HCT116 (cell line): Measurements from ENCODE around the gene PTH.

DNA sequence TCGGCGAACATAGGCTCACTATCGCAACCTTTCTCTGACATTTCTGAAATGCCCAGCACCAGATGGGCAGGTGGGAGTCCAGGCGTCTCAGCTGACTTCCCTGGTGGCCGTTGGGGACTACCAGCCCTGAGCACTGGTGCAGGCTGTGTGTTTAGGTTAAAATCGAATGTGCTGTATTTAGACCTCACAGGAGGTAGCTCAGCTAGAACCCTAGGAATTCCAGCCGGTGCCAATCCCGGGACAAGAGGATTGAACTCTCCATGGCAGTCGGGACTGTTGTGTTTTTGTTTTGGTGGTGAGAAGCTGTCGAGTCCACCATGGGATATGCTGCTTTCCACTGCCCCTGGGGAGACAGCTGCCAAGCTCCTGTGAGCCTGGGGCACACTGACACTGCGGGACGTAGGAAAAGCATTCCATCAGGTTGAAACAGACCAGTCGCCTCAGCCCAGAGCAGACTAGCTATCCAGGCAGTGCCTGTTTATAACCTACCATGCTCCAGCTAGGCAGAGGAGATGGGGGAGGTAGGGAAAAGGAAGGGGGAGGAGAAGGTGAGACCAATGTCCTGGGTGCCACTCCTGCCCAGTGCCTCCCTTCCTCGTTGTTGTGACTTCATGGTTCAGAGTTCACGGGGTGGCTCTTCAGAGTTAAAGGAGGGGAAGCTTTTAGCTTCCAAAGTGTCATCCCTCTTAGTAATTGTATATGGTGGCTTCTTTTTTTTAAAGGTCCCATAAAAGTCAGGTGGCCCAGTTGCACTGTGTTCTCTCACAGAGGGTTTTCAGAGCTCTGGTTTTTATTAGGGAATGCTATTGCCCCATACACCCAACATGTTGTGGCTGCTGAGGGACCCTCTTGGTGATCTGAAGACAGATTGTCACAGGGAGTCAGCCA lies 53.0 kb downstream of the MICAL2 start:
- RRBS = no CpG with 5 or more reads among the region's 15 CpGs

GRCh38 chr11:12175822-12176458 lies 65.5 kb downstream of the MICAL2 start:
- RRBS = no CpG with 5 or more reads among the region's 5 CpGs

DNA sequence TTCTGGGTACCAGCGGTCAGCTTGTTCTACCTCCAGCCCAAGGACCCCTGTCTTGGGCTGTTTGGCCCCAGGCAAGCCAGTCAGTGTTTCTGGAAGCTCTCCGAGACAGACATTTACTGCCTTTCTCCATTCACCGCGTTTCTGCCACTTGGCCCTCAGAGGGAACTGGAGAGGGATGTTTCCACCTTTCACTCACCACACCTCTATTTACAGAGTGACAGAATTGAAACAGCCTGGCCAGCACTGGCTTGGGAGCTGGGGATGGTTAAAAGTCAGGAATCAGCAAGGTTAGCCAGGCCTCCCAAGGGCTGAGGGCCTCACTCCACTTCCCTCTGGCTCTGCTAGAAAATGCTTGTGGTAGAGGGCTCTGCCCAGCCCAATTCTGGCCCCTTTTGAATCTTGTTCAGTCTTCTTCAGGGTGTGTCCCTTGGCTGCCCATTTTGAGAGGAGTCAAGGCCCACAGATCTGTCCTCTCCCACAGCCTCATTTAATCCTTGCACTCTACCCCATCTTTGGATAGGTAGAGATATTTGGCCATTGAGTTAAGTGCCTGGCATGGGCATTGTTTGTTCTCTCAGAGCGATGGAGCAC lies 119.1 kb downstream of the MICAL2 start:
- RRBS = no CpG with 5 or more reads among the region's 5 CpGs

DNA sequence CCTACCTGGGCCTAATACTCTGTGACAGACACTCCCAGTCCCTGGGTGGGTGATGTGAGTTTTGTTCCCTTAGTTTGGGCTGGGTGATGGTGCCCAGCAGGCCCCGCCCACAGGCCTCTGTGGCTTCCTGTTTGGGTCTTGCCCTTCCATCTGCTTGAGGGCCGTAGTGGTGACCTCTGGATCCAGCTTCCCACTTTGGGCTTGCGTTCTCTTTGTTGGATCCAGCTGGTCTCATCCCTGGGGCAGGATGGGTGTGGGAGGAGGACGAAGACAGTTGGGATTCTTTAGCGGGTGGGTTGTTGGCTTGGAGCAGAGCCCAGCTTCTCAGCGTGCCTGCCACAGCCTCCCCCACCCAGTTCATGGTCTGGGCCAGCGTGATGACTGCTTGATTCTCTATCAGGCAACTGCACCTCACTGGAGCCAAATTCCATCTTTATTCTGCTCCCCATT lies 40.9 kb downstream of the PARVA start:
- RRBS = no CpG with 5 or more reads among the region's 7 CpGs

GRCh38 chr11:12496330-12496750 lies 119.0 kb downstream of the PARVA start:
- RRBS = no CpG with 5 or more reads among the region's 2 CpGs

DNA sequence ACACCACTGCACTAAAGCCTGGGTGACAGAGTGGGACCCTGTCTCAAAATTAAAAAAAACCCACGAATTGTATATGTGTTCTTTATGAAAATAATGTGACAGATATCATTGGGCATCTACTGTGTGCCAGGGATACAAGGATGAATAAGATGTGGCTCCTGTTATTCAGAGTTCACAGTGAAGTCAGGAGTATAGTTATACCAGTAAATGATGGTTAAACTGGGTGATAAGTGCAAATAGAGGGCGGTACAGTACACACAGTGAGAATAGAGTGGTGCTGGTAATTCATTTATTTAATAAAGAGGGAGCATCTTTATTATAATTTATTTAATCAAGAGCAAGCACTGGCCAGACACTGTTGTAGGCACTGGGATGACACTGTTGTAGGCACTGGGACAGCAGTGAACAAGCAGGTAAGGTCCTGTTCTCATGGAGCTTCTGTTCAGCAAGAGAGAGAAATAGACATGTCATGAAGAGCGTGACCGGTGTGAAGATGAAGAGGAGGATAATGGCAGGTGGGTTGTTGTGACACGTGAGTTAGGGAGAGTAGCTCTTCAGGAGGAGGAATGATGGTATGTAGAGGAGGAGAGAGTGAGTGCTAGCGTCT lies 36.2 kb downstream of the TEAD1 start:
- RRBS = no CpG with 5 or more reads among the region's 6 CpGs

GRCh38 chr11:12724309-12725209 lies 50.3 kb downstream of the TEAD1 start:
- RRBS = no CpG with 5 or more reads among the region's 15 CpGs

GRCh38 chr11:12746533-12746932 lies 72.3 kb downstream of the TEAD1 start:
- RRBS = no CpG with 5 or more reads among the region's 6 CpGs

- RRBS = no CpG with 5 or more reads among the region's 3 CpGs
Measured at GRCh38 chr11:12772028-12772533, 97.9 kb downstream of the TEAD1 start.

GRCh38 chr11:12813516-12814465 lies 139.6 kb downstream of the TEAD1 start:
- RRBS = no CpG with 5 or more reads among the region's 13 CpGs

DNA sequence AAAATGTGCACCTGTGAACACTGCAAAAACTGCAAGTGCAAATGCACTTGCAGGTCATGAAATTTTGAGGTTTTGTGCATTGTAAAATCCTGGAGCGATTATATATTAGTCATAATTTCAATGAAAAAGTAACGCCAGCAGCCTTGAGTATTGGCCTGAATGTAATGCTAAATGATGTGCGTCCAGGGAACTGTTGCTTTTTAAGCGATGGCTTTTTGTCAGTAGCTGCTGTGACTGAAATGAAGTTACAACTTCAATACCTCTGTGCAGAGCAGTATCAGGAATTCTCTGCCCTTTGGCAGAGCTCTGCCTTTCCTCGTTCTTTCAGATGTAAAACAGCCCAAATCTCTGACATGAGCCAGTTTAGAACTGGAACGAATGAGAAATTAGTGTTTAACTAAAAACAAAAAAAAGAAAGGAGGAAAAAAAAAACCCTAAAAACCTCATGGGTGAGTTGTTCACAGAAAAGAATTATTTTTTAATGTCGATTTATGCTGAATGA lies 146.5 kb upstream of the RASSF10 start:
- RRBS = no CpG with 5 or more reads among the region's 7 CpGs

- RRBS = no CpG with 5 or more reads among the region's 11 CpGs
Measured at GRCh38 chr11:12882707-12883333, 126.3 kb upstream of the RASSF10 start.

- RRBS = no CpG with 5 or more reads among the region's 16 CpGs
Measured at GRCh38 chr11:13312973-13313599, 35.5 kb downstream of the BMAL1 start.

- RRBS = no CpG with 5 or more reads among the region's 5 CpGs
Measured at GRCh38 chr11:13316359-13316961, 38.9 kb downstream of the BMAL1 start.

DNA sequence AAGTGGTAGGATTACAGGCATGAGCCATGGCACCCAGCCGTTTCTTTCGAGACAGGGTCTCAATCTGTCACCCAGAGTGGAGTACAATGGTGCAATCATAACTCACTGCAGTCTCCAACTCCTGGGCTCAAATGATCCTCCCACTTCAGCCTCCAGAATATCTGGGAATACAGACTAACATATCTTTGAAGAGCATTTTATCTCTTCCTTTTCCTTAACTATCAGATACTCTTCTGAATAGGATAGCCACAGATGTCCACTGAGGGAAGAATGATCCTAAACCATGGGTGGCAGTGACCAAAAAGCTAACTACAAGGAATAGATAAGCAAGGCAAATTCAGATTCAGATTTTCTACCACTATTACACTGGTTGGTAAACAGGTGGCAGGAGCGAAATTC lies 15.8 kb downstream of the BTBD10 start:
- RRBS = no CpG with 5 or more reads among the region's 3 CpGs

GRCh38 chr11:13495793-13496350 lies at the start of gene PTH:
Gene PTH, minus strand, starts transcription at chr11:13495997.
- RRBS = no CpG with 5 or more reads among the region's 3 CpGs

DNA sequence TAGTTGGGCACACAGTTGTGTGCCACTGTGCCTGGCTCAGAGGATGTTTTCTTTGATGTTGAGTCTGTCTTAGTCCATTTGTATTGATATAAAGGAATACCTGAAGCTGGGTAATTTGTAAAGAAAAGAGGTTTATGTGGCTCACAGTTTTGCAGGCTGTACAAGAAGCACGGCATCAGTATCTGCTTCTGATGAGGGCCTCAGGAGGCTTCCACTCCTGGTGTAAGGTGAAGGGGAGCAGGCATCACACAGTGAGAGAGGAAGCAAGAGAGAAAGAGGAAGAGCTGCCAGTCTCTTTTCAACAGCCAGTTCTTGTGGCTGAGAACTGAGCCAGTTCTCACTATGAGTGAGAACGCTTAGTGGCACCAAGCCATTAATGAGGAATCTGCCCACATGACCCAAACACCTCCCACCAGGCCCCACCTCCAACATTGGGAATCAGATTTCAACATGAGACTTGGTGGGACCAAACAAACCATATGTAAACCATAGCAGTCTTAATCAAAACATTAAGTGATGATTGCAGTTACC lies 12.0 kb downstream of the FAR1 start:
- RRBS = no CpG with 5 or more reads among the region's 2 CpGs

GRCh38 chr11:13701185-13701739 lies 32.8 kb downstream of the FAR1 start:
- RRBS = no CpG with 5 or more reads among the region's 3 CpGs

GRCh38 chr11:13952264-13952560 lies 10.3 kb upstream of the SPON1 start:
- RRBS = no CpG with 5 or more reads among the region's 1 CpG